Placental pericyte (primary cell): ENCODE measurements around the gene CLEC18B.

GRCh38 chr16:71882775-71883142 lies 1.2 kb downstream of the ZNF821 start:
- CAGE, long polyA plus RNA: no peak

- CAGE, long polyA plus RNA: no peak
These were observed 582 bp downstream of the PKD1L3 start for GRCh38 chr16:71999534-72000105.

DNA sequence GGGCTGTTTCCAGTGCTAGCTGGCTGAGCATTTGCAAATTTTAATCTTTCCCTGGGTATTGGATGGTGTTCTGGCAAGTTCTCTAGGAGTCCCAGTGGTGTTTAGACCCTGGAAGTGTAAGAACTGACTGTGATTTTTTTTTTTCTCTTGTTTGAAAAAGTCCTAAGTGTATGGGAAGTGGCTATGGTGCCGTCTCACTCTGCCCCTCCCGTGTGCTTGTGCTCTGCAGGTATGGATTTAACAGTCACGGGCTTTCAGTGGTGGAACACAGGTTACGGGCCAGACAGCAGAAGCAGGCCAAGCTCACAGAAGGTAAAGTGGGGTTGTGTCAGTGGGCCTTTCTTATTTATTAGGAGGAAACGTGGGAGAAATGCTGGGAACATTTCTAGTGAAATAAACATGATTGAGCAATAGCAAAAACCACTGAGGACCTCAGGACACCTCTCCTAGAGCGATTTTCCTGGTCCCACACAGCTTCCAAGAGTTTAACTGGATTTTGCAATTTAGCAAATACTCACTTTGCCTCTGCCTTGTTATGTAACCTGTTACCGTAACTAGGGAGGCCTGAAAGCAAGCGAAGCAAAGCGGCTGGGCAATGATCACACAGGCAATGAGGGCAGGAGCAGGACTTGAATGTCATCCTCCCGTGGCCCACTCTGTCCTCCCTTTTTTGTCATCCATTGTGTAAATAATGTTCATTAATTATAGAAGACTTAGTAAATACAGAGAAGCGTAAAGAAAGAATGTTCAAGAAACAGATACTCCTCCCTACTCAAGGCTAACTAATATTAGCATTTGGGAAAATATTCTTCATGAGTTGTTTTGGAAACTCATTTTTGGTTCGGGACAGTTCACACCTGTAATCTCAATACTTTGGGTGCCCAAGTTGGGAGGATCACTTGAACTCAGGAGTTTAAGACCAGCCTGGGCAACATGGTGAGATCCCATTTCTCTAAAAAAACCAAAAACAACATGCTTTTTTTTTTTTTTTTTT lies 8.5 kb downstream of the DHODH start:
- CAGE, long polyA plus RNA: no peak

- CAGE, long polyA plus RNA: no peak
These were observed 17.0 kb downstream of the DHODH start for GRCh38 chr16:72025419-72026055.

DNA sequence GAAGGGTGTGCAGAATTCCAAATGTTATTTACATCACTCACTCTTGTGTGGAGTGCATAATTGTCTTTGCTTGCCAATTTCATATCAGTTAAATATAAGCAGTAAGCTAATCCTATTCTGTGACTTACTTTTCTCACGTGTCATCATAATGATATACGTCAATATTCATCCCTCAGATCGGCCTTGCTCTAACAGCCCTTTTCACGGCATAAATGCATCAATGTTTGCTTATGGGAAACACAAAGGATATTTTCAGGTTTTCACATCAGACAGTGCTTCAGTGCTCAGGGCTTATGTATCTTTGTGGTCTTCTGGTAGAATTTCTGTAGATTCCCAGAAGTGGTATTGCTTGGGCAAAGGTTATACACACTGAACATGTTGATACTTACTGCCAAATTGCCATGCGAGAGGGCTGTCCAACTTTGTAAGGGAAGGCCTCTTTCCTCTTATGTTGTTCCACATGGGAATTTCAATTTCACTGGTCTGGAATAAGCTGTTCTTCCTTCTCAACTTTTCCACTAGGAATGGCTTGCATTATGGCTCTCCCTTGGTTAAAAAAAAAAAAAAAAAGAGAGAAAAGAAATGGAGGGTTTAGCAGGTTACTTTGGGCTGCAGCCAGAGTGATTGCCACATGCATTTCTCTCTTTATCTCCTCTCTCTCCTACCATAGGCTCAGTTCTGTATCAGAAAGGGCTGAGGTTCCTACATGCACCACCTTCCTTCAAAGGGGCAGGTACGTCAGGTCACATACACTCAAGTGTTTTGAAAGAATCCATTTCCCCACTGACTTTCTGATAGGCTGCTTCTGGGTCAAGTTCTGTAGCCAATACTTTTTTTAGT lies 19.2 kb downstream of the DHODH start:
- CAGE, long polyA plus RNA: no peak

DNA sequence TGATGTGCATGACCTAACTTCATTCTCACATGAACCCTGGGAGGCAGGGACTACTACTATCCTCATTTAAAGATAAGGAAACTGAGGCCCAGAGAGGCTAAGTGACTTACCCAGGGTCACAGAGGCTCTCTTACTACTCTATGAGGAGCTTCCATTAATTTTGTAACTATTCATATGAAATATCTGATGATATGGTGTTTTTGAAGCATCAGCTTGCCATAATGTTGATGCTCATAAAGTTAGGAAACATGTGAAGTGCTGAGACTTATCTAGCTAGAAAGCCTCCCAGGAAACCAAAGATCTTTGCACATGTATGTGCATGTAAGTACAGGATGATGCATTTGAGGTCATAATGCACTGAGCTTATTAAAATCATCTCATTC lies 341 bp downstream of the PMFBP1 start:
- CAGE, long polyA plus RNA: no peak

DNA sequence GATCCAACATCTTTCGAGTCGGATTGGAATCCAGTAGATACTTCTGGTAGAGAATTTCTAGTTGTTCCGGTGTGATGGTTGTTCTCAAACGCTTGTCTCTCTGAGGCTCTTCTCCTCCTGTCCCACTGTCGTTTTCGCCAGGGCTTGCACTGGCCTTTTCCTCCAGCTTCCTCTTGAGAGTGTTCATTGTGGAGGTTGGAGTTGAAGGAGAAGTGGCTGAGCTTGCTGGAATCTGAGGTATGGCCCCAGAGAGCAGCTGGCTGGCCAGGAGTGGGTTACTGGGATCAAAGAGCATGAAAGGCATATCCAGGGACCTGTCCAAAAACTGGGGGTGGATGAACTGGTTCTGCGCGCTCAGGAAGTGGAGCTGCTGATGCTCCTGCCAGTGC lies 253.3 kb downstream of the ZFHX3 start:
- CAGE, long polyA plus RNA: no peak

DNA sequence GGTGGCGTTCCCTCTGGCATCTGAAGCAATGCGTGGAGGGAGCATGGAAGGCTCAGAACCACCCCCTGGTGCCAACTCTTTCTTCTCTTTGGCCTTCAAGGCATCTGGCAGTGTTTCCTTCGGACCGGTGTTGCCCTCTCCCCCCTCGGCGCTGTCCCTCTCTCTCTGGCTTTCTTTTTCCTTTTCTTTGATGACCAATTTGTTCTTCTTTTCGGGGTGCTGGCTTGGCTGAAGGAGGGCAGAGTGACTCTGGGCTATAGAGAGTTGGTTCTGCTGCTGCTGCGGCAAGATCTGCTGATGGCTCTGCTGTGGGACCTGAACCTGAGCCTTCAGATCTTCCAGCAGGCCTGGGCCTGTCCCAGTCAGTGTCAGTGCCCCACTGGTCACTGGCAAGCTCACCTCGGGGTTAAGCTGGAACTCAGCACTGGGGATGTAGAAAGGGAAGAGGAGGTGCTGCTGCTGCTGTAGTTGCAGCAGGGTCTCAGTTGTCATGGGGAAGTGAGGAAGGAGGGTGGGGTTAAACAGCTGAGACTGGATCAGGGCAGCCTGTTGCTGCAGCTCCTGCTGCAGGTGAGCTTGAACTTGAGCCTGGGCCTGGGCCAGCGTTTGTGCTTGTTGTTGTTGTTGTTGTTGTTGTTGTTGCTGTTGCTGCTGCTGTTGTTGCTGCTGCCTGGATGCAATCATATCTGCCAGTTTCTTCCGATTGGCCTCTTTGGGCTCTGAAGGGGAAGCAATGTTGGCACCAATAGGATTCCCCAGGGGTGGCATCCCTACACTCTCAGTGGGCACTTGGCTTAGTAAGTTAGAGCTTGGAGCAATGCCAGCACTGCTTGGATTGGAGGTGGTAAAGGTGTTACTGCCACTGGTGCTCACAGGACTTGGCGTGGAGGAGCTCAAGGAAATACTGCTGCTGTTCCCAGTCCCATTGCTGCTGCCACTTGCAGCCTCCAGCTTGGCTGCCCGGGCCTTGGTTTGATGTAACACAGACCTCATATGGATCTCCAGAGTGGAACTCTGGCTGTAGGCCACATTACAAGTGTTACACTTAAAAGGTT lies 250.8 kb downstream of the ZFHX3 start:
- CAGE, long polyA plus RNA: no peak

DNA sequence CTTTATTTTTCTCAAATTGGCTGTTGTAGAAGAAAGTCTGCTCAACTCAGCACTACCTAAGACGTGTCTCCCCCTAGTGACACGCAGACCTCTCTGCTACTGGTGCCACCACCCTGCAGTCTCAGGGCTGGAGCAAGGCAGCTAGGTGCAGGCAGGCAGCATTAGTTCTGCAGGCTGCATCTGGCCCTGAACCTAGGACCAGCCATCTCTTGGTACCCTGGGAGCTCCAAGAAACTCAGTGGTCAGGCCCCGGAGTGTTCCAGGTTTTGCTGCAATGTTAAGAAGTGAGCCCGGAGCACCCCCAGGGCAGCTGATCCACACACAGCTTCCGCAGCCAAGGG lies 200.7 kb downstream of the ZFHX3 start:
- CAGE, long polyA plus RNA: no peak

DNA sequence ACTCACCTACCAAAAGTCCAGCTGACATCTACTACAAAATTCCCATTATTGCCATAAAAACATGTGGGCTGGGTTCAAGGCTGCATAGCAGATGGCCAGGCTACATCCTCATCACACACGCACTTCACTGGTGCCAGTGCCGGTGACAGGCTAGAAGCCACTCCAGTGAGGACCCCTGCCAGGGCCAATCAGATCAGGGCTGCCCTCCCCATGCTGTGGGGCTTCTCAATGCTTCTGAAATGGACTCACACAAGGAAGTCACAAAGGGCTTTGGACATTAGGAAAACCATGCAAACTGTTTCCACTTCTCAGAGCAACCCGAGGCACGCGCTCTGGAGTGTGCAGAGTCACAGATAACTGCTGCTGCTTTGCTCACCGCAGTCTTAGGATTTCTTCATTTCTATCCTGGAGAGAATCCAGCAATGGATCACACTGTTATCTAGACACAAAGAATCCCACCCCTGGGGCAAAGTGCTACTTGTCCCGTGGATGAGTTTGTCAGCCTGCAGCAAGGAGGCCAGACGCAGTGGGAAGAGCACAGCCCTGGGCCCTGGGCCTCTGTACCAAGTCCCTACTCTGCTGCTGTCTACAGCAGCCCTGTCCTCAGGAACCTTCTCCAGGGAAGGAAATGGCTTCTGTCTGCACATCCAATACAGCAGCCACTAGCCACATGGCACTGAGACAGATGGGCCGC lies 169.6 kb downstream of the ZFHX3 start:
- CAGE, long polyA plus RNA: no peak

DNA sequence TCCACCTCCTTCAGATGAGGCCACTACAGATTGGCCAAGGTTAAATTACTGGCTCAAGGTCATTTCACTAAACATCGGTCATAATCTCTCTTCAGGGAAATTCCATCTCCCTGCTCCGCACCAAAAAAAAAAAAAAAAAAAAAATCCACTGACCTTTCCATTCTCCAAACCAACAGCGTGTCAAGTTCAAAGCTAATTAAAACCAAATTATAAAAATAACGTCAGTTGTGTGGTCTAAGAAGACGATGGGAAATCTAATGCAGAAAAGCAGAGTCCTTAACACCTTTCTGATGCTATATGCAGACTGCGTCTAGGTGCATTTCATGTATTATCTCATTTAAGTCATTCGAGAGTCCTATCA lies 115.4 kb downstream of the ZFHX3 start:
- CAGE, long polyA plus RNA: no peak

- CAGE, long polyA plus RNA: no peak
These were observed 95.4 kb downstream of the ZFHX3 start for GRCh38 chr16:72952547-72952997.

GRCh38 chr16:73063947-73065051 lies 16.4 kb upstream of the ZFHX3 start:
- CAGE, long polyA plus RNA: no peak

DNA sequence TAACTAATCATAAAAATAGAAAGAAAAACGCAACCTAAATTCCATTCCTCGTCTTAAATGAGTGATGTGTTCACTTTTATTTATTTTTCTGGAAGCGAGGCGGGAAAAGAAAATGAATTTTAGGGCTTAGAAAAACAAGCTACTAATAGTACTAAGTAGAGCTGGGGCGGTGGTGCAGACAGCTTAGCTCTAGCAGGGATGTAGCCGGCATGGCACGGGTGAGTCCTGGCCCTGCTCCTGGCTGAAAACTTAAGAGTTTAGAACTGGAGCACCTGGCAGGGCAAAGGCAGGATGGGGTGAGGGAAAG lies 45.8 kb upstream of the ZFHX3 start:
- CAGE, long polyA plus RNA: no peak

GRCh38 chr16:73126130-73126959 lies 78.4 kb upstream of the ZFHX3 start:
- CAGE, long polyA plus RNA: no peak

- CAGE, long polyA plus RNA: no peak
These were observed 118.3 kb upstream of the ZFHX3 start for GRCh38 chr16:73166152-73166793.

DNA sequence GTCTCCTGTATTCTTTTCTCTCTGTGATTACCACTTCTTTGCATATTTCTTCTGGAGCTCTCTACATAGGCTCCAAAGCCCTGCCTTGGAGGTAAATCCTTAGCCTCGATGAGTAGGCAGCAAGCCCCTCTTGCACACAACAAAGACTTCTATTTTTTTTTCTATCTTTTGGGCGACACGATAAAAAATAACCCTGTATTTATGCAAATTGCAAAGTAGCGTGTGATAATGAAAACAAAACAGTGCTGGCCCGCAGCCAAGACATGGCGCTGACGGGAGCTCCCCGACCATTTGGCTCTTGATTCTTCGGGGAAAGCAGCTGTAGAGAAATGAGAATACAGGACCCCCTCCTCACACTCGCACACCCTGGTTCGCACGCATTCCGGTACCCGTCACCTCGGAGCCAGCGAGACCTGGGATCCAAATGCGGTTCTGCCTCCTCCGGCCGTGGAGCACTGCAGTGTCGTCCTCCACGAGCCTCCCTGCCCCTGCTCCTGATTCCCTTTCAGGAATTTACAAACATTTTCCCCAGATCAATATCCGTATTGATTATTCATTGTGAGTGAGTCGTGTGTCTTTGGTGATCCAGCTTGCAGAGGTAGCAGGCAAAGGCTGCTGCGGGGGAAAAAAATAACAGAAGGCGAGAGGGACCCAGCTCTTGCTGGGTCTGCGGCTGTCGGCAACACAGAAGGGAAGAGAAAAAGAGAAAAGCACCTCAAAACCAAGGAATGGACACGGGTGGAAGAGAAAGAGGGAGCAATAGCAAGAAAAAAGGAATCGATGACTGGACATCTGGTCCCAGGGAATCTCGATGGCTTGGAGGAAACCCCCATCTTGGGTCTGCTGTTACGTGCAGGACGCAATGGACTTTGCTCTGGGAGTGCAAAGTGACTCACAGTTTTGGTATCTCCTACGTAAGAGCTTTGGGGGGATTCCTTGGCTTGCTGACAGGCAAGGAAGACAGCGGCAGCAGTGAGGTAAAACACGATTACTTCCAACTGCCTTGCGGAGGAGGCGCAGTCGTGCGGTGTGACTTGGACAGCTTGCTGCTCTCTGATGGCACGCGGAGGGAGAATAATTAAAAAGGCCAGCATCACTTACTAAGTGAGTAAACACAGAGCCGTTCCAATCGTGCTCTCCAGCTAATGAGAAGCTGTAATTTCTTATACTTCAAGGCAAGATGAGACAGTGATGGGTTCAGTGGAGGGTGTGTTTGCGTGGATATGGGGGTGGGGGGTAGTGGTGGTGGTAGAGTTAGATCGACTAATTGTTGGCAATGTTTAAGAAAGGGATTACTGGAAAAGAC lies 184.3 kb upstream of the ZFHX3 start:
- CAGE, long polyA plus RNA: no peak

- CAGE, long polyA plus RNA: no peak
These were observed 29.1 kb downstream of the PSMD7 start for GRCh38 chr16:74325515-74326390.

GRCh38 chr16:74367326-74368588 lies 8.3 kb upstream of the NPIPB15 start:
- CAGE, long polyA plus RNA: no peak

- CAGE, long polyA plus RNA: no peak
These were observed at the start of gene CLEC18B for GRCh38 chr16:74421079-74421587. Gene CLEC18B (minus strand): TSS chr16:74421478.